Endometrial microvascular endothelial cells (primary cell): ENCODE measurements around a stretch of chr12.

- RAMPAGE, long total RNA = no peak
Observed at GRCh38 chr12:93587614-93587944, 15.1 kb downstream of the SOCS2 start.

- RAMPAGE, long total RNA = no peak
Observed at GRCh38 chr12:93678190-93678664, 1.1 kb downstream of the CRADD start.

DNA sequence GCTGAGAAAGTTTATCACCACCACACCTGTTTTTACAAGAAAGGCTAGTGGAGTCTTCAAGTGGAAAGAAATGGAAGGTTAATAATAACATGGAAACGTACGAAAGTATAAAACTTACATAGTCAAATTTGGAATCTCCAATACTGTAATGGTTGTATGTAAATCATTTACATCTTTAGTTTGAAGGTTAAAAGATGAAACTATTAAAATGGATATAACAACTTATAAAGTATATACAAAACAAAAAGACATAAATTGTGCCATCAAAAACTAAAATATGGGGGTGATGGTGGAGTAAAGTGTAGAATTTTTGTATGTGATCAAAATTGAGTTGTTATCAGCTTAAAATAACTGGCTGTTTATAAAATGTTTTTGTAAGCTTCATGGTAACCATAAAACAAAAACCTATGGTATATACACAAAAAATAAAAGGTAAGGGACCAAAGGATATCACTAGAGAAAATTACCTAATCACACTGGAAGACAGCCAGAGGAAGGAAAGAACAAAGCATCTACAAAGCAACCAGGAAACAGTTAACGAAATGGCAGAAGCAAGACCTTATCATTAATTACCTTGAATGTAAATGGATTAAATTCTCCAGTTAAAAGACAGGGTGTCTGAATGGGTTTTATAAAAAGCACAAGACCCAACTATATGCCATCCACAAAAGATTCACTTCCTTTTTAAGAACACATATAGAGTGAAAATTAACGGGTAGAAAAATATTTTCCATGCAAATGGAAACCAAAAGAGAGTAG lies 15.7 kb downstream of the CRADD start:
- RAMPAGE, long total RNA = no peak

GRCh38 chr12:93818866-93819512 lies 141.8 kb downstream of the CRADD start:
- RAMPAGE, long total RNA = no peak

GRCh38 chr12:93848708-93849506 lies 171.7 kb downstream of the CRADD start:
- RAMPAGE, long total RNA = no peak

GRCh38 chr12:93849887-93850385 lies 172.8 kb downstream of the CRADD start:
- RAMPAGE, long total RNA = no peak

DNA sequence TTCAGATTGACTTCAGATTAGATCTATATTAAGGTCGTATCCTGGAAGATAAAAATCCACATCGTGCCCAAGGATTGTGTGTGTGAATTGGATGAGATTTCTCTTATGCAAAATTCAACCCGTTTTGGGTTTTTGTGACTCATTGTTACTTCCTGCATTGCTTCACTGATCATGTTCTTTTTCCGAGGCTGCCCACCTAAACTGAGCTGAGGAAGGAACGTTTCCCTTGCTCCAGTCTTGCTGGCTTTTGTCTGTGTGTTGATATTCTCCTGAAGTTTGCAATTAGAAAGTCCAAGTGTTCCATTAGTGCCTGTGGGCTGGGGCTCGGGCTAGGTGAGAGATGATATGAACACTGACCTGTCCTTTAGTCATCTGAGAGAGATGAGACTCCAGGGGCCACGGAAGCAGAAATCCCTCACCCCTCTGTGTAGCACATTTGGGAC lies 27.7 kb downstream of the PLXNC1 start:
- RAMPAGE, long total RNA = no peak

GRCh38 chr12:94240063-94240854 lies 91.9 kb downstream of the PLXNC1 start:
- RAMPAGE, long total RNA = no peak

GRCh38 chr12:94304917-94305756 lies 154.5 kb downstream of the CEP83 start:
- RAMPAGE, long total RNA = no peak

DNA sequence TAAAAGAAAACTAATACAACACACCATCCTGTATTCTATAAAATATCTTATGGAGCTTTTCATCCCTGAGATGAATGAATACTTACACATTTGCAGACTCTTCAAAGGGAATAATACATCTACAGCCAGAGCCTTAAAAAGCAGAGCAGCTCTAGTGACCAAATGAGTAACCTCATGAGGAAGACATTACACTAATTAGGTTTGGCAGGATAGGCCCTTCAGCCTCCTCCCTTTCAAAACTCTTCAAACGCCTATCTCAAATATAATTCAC lies 123.6 kb downstream of the CEP83 start:
- RAMPAGE, long total RNA = no peak

GRCh38 chr12:94586973-94587401 lies 63.4 kb downstream of the TMCC3 start:
- RAMPAGE, long total RNA = no peak

DNA sequence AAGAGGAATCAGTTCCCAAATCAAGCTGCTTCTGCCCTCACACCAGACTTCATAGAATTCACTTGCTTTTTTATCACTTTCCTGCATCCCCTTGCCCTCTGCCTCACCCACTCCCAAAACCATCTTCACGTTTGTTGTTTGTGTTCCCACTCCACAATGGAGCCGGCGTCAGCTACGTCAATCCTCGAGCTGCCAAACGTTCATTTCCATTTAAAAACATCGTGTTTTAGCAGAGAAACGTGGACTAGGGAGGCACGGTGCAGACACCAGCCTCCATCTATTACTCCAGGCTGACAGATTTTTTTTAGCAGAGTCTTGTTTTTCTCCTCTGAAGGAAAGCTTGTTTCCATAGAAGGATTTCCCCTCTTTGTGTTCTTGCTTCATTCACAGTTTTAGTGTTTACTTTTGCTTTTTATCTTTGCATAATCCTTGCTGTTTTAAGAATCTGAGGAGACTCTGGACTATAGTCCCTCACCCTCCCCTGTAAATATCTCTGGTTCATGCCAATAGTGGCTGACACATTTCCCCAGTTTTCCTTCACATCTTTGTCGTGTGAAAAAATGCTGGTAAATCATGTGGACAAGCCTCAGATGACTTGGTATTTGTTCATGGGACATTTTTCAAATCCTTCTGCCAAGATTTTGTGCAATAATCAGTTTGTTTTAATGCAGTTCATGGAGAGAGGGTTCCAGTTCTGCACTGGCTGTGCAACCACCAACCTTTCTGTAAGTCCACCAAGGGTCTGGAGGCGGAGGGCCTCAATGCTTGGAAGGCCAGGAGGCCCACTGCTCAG lies 39.8 kb upstream of the TMCC3 start:
- RAMPAGE, long total RNA = no peak

DNA sequence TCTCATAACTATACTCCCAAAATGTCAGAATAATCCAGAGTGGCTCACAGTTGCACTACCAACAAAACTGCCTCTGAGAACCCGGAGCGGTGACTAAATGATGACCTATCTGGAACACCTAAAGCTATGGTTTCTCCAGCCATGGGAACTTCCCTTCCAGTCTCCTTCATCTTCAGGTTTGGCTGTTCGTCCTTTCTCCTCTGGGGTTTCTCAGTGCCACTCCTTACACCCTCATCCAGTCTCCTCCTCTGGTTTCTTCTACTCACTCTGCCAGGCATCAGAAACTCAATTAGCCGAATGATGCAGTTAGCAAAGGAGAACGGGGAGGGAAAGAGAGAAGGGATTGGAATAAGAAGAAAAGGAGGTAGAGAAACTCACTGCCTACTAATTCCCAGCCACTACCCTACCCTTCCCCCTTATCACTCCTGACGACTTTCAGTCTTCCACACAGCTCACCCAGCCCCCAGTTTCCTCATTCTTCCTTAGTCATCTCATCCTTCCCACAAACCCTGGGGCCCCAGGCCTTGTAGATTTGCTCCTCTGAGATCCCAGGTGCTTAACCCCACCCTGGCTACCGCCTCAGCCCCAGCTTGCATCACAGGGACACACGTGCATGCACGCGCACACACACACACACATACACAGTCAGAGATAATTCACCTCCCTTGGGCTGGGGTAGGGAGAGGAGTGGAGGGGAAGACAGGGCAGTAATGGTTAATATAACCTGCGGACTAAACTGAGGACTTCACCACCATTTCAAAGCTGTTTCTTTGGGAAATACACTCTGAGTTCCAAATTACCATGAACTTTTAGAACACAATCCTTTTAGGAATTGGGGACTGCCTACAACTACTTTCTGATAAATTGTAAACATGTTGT lies 12.9 kb downstream of the FGD6 start:
- RAMPAGE, long total RNA = no peak

- RAMPAGE, long total RNA = no peak
Observed at GRCh38 chr12:95218620-95219235, 1.1 kb downstream of the VEZT start.

GRCh38 chr12:95383815-95384456 lies 90.0 kb upstream of the METAP2 start:
- RAMPAGE, long total RNA = no peak

DNA sequence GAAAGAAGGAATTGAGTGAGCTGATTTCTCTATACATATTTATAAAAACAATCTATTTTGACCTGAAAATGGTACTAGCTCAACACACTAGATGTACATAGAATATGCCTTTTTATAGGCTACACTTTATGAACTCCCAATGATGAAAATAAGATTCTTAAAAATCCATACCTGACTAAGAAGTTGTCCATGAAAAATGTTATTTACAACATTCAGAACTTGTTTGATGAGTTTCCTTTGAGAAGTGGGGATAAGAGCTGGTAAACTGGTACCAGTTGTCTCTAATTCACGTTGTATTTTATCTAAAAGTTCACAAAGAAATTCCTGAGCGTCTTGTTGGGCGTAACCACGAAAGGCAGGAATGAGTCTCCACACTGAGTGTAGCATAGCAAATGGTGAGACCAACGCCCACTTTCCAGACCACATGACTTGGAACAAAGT lies 18.6 kb downstream of the USP44 start:
- RAMPAGE, long total RNA = no peak

- RAMPAGE, long total RNA = no peak
Observed at GRCh38 chr12:95633092-95634244, 82.2 kb upstream of the USP44 start.

DNA sequence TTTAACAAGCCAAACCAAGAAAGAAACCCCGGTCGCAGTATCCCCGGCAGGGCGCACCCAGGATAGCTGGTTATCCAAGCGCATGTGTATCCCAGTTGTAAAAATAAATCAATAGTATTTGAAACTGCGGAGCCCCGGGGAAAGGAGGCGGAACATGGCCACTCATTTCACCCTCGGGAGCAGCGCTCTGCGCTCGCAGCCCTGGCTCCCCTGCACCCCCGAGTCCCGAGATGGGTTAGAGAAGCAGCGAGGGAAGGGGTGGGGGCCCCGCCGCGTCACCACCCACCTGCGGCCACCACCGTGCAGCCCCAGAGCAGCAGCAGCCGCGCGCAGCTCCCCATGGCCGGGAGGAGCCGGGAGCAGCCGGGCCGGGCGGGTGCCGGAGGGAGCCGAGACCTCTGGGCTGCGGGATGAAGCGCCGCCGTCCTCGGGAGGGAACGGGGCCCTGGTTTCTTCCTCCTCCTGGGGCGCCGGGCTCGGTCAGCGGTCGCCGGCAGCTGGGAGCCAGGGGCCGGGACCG lies 535 bp downstream of the NTN4 start:
- RAMPAGE, long total RNA = no peak

GRCh38 chr12:95865781-95866340 lies 7.1 kb downstream of the SNRPF start:
- RAMPAGE, long total RNA = no peak

GRCh38 chr12:95941931-95942328 lies 484 bp downstream of the CCDC38 start:
- RAMPAGE, long total RNA = no peak